Neural cell (in vitro differentiated cells): ENCODE measurements around the genes LBR and MIXL1.

- RAMPAGE, long total RNA, result no peak
Measured at GRCh38 chr1:224398048-224398652, 36.4 kb downstream of the WDR26 start.

DNA sequence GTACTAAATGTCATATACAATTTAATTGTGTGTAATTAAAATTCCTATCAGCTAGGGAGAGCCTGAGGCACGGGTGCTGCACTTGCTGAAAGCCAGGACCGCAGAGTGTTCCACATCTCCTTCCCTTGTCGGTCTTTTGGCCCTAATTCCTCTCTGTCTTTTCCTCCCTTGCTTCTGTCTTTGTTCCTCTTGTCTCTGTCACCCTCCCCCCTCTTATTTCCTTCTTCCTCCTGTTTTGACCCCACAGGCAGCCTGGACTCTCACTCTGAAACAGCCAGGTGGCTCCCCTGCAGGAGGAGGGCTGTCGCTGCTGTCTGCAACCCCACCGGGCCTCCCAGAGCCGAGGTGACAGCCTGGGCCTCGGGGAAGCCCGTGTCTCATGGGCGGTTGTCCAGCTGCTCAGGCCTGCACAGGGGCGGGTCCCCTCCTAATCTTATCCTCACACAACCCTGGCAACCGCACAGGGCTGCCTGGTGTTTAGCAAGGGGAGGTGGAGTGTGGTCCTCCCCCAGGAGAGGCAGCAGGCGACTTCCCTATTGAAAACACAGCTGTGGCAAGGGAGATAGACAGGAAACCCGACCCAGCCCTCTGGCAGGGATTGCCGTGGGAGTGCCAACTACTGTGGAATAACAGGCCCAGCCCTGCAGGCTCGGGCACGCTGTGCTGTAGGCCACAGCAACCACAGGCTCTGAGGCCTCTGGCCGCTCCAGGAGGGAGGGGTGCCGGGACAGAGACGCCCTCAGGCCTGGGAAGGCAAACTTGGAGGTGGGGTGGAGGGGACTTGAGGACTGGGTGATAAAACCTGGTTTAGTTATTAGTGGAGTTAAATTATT, 68.8 kb upstream of the WDR26 start:
- RAMPAGE, long total RNA, result no peak

DNA sequence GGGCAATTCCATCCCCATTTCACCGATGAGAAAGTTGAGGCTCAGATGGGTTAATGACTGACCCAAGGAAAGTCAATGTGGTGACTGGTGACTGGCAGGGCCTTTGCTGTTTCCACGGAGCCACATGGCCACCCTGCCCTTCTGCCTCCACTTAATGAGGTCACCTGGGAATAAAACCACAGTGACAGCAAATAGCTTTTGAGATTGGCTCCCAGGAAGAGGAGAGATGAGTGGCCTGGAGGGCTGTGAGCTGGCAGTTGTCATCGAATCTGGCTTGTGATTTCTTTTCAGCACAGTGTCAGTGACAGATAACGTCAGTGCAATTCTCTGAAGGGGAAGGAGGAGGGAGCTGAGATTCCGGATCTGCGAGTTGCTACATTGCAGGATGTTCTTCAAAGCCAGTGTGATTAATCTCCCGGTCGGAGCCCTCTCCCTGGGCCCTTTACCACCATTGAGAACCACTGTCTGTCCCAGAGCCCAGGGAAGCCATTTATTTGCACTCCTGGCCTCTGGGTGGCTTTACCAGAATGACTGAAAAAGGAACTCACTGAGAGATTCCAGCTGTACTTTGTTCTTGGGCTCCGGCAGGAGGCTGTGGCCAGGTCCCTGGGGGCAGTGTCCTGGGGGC, 117.2 kb downstream of the CNIH3 start:
- RAMPAGE, long total RNA, result no peak

DNA sequence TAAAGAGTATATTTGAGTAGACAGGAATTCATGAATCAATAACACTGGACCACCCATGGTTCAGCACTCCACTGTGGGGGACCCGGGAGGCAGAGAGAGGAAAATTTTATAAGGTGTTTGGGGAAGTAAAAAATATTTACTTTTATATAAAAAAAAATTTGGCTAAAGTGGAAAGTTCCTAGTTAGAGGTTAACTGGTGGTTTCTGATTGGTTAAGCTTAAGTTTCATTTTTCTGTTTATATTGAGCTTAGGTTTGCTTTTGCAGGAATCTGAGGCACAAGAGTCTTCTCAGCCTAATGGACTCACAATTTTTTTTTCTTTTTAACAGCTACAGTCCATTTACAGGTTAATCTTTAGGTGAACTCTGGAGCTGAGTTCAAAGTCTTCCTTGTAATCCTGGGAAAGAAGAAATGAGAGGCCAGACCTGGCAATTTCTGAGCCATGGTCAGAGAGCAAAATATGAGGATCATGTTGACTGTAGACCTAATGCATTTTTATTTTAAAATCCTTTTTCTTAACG, 55.5 kb upstream of the DNAH14 start:
- RAMPAGE, long total RNA, result no peak

DNA sequence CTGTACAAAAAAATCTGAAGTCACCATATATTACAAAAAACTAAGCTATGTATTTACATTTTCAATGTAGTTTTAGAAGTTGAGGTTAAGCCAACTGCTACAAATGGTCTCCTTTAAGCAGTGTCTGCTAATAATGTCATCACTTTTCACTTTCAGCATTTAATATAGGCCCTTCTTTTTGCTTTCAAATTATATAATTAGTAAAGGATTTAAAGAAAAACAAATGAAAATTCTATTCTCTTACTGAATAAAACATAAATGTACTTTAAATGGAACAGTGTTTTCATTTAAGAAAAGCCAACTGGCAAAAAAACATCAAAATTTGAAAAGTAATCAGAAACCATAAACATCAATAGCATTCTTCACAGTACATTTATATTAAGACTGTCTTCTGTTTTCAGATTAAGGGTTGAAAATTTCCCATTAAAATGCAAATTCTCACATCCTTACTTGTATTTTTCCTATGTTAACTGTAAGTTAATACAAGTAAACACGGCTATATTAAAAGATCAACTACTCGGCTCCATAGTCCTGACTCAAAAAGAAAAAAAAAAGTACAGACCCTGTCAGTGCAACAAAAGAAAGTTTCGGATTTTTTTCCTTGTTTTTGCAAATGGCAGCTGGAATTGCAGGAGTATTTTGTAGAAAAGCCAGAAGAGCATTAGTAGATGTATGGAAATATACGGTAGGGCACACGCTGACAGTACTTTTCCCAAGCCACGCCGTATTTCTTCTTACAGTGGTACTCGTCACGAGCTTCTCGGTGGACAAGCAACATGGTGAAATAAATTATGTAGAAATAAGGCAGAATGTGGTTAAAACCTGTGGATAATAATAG, 25.0 kb downstream of the LBR start:
- RAMPAGE, long total RNA, result no peak

GRCh38 chr1:225427842-225428174, at the start of gene LBR:
TSS of gene LBR (minus strand) at chr1:225428038.
- RAMPAGE, long total RNA, result start-site peak on the minus strand at chr1:225427982-225428071, 4,607 and 4,707 reads in 2 replicates

DNA sequence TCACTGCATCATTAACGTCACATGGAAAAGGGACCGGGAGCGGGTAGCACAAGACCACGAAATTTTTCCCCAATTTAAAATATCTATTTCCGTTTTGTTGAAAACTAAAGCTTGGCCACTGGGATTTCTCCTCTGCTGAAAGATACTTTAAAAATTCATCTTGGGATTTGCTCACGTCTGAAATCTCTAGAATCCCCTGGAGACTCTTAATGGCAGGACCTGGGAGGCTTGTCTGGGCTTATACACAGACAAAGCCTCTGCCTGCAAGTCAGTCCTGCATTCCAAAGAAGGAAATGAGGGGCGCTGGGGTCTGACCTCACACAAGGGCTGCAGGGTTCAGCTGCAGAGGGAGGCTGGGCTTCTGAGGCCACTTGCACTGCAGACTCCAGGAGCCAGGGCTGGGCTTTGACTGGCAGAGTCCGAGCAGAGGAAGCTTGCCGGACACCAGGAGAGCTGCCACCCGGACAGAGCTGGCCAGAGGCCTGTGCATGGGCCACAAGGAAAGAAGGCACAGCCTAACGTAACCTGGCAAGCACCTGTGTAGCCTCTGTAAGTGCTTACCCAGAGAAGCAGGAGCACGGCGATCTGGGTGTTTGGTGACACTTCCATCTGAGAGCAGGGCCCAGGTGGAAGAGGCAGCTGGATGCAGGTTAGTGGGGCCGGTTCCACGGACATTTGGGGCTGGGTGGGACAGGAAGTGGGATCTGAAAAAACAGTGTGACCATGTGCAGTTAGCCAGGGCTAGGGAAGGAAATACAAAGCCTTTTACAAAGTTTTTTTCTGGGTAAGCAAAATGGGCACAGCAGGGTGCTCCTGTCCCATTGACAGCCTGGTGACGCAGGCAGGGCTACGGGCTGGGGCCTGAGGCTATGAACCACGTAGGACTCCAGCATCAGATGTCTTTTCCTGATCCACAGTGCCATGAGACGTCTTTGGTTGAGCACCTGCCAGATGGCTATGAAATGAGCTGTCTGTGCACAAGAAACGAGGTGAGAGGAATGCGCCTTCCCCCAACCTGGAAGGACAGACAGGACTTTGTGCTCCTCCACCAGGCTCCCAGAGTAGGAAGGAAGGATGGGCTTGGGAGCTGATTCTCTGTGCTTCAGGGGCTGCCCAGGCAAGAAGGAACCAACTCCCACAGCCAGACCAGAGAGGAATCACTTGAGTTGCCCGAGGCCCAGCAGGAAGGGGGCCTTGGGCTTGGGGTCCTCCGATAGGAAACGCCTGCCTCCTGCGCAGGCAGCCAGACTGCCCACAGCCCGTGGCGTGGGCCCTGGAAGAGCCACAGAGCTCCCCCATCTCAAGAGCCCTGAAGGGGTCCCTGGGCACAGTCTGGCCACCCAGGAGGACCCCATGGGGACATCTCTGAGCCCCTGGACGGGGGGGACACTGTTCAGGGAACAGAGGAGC, 37.3 kb upstream of the LBR start:
- RAMPAGE, long total RNA, result no peak

DNA sequence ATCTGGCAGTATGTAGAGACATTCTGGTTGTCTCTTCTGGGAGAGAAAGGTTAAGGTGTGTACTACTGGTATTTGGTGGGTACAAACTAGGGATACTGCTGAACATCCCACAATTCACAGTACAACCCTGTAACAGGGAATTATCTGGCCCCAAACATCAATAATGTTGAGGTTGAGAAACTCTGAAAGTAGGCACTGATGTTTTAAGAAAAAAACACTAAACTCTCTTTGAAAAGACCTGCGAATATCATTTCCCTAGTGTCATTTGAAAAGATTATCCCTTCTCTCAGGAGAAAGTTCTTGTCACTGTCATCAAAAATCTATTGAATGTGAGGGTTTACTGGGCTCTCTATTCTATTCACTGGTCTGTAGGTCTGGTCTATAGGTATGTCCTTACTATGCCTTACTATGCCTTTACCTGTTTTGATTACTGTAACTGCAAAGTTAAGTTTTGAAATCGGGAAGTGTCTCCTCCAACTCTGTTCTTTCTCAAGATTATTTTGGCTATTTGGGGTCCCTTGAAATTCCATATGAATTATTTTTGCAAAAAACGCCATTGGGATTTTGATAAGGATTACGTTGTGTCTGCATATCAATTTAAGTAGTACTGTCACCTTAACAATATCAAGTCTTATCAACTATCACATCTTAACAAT, 18.4 kb downstream of the ENAH start:
- RAMPAGE, long total RNA, result no peak

- RAMPAGE, long total RNA, result no peak
Measured at GRCh38 chr1:225746524-225747237, 30.9 kb upstream of the SRP9 start.

GRCh38 chr1:225819873-225820222, 9.9 kb downstream of the EPHX1 start:
- RAMPAGE, long total RNA, result no peak

DNA sequence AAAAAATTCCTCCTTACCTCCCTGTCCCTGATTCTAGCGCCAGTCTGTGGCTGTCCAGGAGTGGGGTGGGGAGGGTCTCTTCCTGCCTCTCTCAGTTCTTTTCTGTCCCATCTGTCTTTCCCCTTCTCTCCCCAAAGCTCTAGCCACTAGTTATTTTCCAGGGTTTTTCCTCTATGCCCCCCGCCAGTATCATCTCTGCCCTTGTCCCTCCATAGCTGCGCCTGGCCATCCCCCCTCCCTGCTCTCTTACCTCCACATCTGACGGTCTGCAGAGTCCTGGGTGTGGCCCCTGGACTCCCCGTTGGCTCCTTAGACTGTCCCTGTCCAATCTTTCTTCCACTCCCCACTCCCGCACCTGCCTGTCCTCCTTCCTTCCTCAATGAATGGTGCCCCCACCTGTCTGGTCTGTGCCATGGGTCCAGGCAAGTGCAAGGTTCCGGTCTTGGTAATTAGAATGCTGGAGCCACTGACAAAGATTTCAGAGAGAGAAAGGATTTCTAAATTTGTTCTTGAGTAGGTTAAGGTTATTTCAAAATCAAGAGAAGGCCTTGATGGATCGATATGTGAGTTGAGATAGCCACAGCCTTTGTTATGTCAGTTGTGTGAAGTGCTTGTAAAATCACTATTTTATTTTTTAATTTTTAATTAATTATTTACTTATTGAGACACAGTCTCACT, 1.7 kb upstream of the TMEM63A start:
- RAMPAGE, long total RNA, result no peak

- RAMPAGE, long total RNA, result no peak
Measured at GRCh38 chr1:225908694-225909218, 15.3 kb downstream of the PYCR2 start.

- RAMPAGE, long total RNA, result no peak
Measured at GRCh38 chr1:225919834-225920560, 4.1 kb downstream of the PYCR2 start.

GRCh38 chr1:226073072-226074440, 11.0 kb downstream of the H3-3A start:
- RAMPAGE, long total RNA, result no peak

GRCh38 chr1:226165683-226166291, 20.8 kb downstream of the ACBD3 start:
- RAMPAGE, long total RNA, result no peak

DNA sequence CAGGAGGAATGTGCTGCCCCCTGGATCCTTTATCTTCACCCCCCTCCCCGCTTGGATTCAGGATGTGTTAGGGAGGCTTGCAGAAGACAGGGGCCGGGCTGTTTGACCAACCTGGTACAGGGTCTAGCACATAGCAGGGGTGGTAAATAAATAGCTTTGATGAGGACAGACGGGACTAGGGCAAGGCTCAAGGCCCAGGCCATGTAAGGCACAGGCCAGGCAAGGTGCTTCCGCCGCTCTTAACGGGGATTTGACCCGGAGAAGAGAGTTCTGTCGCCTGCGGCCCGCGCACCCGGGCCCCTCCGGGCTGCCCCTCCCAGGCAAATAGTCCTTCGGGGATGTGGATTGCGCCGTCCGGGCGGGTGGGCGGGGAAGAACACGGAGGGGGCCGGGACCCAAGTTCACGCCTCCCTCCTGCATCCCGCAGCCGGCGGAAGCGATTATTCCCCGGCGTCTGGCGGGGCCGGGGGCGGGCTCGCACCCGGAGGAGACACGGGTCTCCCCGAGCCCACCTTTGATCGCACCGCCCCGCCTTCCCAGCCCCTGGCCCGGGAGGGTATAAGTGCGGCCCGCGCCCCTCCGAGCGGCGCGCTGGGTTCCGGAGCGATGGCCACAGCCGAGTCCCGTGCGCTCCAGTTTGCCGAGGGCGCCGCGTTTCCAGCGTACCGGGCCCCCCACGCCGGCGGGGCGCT, at the start of gene MIXL1:
MIXL1 (plus strand) TSS at position 589 of the 692 bp plus-strand sequence.
- RAMPAGE, long total RNA, result no peak

- RAMPAGE, long total RNA, result no peak
Measured at GRCh38 chr1:226457139-226457636, 49.3 kb upstream of the PARP1 start.

DNA sequence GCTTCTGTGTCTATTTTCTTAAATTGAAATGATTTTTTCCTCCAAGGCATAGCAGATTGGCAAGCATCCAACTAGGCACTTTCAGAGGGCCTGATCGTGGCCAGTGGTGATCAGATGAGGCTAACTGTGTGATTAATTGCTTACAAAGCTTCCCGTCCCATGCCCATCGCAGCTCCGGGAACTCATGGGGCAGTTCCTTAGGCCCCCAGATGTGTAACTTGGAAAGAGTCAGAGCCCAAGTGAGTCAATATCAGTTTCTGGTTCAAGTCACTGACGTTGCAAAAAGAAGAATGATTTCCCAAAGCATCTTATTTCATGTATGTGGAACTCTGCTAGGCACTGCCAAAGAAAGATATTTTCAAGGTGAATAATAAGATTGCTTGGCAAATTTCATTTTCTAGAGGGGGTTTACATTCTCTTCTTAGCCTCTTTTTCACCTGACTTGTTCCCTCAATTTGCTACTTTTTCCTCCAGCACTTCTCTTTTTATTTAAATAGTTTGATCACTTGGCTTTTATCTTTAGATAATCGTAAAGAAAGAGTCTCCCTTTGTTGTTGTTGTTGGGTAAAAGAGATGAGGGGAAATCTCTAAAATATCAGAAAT, 82.0 kb downstream of the ITPKB start:
- RAMPAGE, long total RNA, result no peak

- RAMPAGE, long total RNA, result no peak
Measured at GRCh38 chr1:226676907-226677694, 62.0 kb downstream of the ITPKB start.

- RAMPAGE, long total RNA, result no peak
Measured at GRCh38 chr1:226806862-226807467, 63.5 kb upstream of the PSEN2 start.